ENCODE results near the genes PTPN14, CENPF and ZC3H11B.

DNA sequence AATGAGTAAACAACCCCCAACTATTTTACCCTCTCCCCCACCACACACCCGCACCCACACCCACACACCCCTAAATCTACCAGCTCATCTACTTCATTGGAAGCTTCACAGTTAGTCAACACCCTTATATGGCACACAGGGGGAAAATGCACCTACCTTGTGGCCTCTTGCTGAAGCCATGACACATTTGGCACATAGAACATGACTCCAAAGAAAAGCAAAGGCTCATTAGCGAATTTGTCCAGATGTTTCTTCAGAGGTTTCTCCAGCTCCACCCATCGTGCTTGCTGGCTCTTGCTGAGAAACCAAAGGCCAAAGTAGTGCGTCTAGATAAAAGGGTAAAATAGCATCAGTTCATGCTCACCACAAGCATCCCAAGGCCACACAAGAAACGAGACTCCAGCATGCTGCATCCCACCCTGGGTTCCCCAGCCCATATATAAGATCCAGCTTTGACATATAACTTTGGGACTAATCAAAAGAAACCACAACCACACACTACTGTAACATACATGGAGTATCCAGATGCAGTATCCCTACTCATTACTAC lies 99.7 kb downstream of the PTPN14 start:
- PRO-cap = no peak
- RAMPAGE, long total RNA, 2 experiments = no peak in any of the 2 experiments

DNA sequence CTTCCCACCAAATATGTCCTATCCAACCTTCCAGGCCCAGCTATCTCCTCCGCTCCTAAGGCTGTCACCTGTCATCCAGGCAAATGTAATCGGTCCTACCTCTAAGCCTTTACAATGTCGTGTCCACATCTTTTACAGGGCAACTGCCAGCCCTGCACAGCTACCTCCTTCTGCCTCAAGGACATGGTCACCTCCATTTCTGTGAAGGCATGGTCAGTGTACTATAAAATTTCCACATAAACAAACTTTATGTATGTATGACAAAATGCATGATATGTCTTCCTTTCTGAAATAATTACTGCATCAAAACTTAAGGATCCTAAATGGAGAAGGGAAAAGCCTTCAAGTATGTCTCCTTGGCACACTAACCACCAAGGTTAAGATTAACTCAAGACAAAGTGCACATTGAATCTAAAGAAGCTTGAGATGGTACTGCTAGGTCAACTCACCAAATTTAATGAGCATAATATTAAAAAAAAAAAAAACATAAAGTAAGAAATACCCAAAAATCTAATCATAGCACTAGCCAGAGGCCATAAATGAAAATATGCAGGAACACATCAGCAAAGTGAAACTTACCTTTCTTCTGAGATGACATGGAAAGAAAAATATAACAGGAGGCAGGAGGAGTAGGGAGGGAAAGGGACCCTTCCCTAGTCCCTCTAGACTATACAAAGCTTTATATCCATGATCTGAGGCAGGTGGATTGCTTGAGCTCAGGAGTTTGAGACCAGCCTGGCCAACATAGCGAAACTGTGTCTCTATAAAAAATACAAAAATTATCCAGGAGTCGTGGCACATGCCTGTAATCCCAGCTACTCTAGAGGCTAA lies 34.2 kb downstream of the PTPN14 start:
- PRO-cap = no peak
- RAMPAGE, long total RNA, 2 experiments = no peak in any of the 2 experiments

DNA sequence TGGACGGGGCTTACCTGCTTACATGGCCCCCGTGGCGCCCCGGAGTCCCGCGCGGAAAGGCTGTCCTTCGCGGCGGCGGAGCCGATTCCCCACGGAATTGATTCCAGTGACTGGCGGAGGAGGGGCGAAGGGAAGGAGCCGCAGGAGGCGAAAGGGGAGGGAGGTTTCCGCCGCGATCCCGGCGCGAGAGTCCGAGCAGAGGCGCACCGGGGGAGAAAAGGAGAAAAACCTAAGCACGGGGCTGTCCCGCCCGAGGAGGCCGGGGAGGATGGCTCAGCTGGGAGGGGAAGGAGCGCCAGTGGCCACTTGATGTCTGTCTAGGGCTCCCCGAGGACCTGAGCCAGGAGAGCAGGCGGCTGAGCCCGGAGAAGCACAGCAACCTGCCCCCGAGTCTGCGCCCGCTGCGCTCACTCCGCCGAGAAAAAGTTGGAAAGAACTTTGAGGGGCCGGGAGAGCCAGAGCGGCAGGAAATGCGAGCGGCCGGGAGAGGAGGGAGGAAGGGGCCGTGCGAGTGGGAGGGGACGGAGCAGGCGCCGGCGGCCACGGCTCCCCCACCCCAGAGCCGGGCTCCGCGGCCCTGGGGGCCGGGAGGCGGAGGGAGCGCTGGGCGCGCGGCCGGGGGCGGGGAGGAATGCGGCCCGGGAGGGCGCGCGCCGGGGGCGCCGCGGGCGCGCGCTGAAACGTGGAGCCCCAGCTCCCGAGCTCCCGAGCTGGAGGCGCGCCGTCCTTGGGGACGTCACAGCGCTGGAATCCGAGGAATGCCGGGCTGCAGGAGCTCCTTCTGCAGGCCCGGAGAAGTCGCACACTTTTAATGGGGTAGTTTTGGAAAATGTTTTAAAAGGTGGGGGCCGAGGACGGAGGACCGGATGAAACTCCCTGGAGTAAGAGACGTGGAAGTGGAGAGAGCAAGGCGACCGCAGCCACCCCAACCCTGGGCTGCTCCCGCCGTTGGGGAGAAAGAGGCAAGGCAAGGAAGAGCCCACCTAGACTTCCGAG lies at the start of gene PTPN14:
Gene PTPN14 (minus strand): TSS at position 434 of the 996 bp plus-strand sequence.
- PRO-cap = bidirectional peak, plus-strand start at position 162 of the sequence, minus-strand start at position 62 of the sequence; bidirectional peak, plus-strand start at position 771 of the sequence, minus-strand start at position 414 of the sequence
- RAMPAGE, long total RNA, 2 experiments = start-site peak on the minus strand in 2 of 2 experiments, centred at positions 96 to 376 of the sequence, 18 to 29 reads per replicate

- PRO-cap = no peak
- RAMPAGE, long total RNA, 2 experiments = no peak in any of the 2 experiments
Observed at GRCh38 chr1:214602740-214603872, at the start of gene CENPF. Gene CENPF (plus strand): TSS chr1:214603195.

- PRO-cap = no peak
- RAMPAGE, long total RNA, 2 experiments = no peak in any of the 2 experiments
Observed at GRCh38 chr1:214642373-214643436, 39.7 kb downstream of the CENPF start.

- PRO-cap = no peak
- RAMPAGE, long total RNA, 2 experiments = start-site peak on the plus strand in 1 of 2 experiments, at chr1:215597952-215598695 at its widest, 13 reads per replicate
Observed at GRCh38 chr1:215597968-215598483, 30.9 kb downstream of the KCTD3 start.

DNA sequence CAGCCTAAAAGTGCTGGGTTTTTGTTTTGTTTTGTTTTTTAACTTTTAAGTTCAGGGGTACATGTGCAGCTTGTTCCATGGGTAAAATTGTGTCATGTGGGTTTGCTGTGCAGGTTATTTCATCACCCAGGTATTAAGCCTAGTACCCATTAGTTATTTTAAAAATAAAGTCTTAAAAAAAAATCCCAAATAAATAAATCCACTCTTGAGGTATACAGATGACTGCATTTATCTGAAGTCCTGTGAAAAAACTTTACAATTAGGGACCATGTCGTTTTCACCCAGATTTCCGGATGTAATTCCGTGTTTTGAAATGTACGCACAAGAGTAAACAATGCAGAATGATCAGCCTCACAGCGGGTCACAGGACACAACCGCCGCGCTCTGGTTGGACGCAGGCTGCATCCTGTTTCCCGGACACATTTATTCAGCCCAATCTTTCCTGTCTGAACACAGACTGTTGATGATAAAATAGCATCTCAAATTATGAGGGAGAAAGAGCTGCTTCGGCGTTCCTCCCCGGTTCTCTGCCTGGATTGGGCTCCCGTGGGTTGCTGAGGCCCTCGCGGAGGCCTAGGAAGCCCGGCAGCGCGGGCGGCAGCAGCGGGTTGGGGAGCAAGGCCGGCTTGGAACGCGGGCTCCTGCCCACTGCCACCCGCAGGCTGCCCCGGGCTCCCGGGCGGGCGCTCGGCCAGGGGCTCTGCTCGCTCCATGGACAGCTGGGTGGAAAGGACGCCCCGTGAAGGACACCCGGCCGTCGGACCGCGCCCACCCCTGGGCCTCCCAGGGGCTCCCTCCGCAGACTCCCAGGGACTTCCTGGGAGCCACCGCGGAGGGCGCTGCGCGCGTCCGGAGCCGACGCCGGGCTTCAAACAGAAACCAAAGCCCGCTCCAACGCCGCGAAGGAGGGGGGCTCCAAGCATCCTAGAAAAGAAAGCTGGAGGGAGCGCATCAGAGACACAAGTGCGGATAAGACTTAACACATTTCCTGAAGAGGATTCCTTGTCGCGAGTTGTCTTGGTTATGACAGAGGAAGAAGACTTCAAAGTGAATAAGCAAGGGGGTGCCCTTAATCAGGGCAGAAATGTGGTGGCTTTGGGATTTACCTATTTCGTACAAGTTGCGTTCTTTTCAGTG lies 122.4 kb downstream of the ESRRG start:
- PRO-cap = bidirectional peak, plus-strand start at position 373 of the sequence, minus-strand start at position 289 of the sequence; bidirectional peak, plus-strand start at position 801 of the sequence, minus-strand start at position 796 of the sequence
- RAMPAGE, long total RNA, 2 experiments = no peak in any of the 2 experiments

DNA sequence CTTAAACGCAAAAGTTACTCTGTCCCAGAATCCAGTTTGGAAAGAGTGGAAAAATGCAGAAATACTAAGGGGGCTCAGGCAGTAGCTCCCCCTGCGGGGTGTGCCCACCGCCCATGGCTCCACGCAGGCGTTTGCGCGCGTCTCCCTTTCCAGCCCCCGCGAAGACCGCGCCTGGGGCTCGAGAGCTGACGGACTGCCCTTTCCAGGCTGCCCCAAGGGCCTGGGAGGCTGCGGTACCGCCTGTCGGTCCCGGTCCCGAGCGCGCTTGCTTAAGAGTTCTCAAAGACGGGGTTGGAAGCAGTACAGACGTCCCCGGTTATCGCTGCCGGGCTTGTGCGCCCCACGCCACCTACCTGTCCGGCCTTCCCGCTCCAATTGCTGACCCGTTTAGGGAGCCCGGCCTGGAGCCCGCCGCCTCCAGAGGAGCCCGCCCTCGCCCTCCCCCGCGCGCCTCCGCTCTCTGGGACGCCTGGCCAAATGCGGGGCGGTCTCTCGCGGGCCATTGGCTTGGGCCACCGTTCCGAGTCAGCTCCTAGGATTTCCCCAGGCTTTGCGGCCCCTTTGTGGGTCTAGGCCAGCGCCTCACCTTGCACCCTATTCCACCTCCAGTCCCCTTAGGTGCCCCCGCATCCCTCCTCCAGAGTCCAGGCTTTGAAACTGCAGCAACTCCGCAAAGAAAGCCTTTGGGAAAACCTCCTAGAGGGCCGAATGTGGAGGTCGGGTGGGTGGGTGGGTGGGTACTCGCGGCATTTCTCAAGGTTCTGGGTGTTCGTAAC lies 414.3 kb upstream of the ESRRG start:
- PRO-cap = bidirectional peak, plus-strand start at position 485 of the sequence, minus-strand start at position 377 of the sequence
- RAMPAGE, long total RNA, 2 experiments = start-site peak on the minus strand in 2 of 2 experiments, centred at positions 388 to 417 of the sequence, 60 to 74 reads per replicate

GRCh38 chr1:218164745-218165119 lies 120.4 kb upstream of the RRP15 start:
- PRO-cap = no peak
- RAMPAGE, long total RNA, 2 experiments = no peak in any of the 2 experiments

DNA sequence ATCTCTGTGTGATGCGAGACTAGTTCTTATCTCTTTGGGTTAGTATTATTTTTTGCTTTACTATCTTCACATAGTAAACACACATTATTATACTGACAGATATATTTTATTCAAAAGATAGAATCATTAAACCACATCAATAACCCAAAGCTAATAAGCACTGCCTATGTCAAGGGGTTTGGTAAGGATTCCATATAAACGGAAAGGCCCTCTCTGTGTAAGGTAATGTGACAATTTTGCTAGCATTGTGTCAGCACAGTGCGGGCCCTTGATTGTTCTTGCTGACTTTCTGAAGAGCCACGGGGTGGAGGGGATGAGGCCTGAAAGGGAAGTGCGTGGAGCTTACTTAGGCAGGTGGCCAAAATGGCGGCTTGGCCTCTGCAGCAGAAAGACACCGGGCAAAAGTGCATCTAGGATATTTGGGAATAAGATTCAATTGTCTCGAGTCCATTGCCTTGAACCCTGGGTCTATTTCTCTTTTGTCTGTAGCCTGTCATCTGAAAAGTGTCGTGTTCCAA lies 114.2 kb downstream of the TGFB2 start:
- PRO-cap = no peak
- RAMPAGE, long total RNA, 2 experiments = no peak in any of the 2 experiments

DNA sequence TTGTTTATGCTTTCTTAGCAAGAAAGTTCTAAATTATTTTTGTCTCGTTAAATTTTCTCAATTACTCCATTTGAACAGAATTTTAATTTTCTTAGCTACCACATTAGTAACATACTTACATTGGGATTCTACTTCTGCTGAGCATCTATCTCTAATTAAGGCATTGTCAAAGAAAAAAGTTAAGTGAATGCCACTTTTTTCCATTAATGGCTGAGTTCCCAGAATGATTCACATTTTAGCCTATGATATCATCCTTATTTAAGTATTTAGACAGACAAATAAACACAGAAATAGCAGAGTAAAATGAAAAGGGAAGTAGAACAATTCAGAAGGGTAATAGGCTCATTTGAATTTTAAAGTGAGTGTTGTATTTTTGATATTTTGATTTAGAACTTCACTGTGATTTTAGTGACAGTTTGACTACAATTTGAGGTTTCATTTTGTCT lies 15.3 kb downstream of the LYPLAL1 start:
- PRO-cap = no peak
- RAMPAGE, long total RNA, 2 experiments = no peak in any of the 2 experiments

- PRO-cap = no peak
- RAMPAGE, long total RNA, 2 experiments = no peak in any of the 2 experiments
Observed at GRCh38 chr1:219612975-219613247, at the start of gene ZC3H11B. Gene ZC3H11B (minus strand): TSS chr1:219613105.

DNA sequence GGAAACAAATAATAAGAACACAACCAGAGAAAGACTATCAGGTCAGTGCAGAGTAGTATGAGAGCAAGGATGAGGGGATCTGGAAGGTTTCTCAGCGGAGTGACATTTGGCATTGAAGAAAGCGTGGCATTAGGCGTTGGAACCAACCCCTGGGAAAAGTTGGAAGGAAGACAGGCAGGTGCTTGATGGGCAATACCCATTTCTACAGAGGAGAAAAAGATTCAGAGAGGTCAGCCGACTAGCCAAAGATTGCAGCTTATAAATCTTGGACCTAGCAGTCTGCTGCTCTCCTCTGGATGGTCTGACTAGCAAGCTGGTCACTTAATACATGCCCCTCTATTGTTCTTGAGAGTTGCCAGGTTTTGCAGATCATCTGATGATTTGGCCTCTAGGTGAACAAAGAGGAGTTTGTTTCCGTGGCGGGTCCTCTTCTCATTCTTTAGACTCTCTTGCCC lies 116.0 kb downstream of the SLC30A10 start:
- PRO-cap = no peak
- RAMPAGE, long total RNA, 2 experiments = no peak in any of the 2 experiments

DNA sequence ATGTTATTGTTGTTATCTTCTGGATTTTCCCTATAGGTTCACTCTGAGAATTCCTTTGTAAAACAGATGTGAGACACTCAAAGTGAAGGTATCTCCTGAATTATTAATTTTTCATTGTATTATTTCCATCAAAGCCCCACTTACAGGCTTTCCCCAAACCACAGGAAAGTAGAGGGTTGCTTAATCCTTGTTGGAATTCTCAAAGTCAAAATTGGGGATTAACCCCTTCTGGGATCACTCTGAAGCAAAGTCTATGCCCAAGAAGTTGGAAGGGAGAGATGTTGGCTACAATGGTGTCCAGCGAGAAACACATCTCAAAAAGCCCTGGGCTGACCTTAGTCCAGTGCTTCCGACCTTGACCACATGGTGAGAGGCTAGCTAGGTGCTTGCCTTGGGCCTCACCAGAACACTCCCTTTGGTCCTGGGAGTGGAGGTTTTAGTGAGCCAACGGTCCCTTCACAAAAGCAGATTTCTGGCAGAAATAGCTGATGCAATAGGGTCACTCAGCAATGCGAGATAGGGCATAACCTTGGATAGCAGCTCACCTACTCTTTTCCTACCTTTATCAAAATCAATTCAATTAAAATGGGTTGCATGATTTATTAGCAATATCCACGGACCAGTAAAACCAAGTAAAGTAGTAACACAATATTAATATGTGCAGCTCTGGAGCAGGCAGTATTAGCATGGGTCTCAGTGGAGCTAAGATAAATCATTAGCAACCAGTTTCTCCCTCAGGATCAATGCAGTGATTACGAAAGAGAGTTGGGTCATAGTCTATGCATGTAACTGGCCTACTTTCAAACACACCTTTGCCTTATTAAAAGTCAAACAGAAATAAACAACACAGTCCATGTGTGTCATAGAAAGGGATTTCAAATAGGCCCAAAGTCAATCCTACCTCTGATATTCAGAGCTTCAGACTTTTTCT lies 2.0 kb downstream of the SLC30A10 start:
- PRO-cap = no peak
- RAMPAGE, long total RNA, 2 experiments = no peak in any of the 2 experiments

DNA sequence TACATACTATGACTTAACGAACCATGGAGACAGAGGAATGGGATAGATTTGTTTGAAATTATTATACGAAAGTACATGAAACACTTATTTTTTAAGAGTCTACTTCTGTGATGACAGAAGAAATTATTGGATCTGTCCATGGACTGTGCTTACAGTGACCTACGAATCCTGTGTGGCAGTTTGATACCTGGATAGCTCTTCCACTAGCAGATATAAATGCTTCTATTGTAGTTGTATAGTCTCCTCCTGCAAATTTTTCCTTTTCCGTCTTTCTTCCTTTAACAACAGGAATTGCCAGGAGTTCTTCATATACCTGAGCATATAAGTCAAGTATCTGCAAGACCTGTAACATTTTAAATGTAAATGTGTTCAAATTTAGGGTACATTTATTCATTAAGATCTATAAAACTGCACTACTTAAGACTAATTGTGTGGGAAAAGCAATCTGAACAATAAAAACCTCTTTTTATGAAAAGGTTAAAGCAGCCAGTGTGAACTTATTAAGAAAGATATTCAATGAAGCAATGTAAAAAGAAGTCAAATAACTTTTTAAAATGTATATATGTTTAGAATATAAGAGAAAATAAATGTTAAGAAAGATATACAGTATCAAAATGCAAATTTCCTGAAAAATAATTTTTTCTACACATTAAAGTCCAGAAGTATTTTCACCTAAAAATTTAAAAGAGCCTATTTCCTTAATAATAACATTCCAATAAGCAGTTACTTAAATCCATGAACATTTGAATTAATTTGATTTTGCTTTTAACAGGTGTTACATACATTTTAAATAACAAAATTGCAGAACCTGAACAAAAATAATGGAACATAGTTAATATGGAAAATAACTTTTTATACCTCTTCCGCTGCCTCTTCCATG lies 51.8 kb upstream of the SLC30A10 start:
- PRO-cap = no peak
- RAMPAGE, long total RNA, 2 experiments = no peak in any of the 2 experiments

- PRO-cap = no peak
- RAMPAGE, long total RNA, 2 experiments = no peak in any of the 2 experiments
Observed at GRCh38 chr1:219996880-219997485, 49.3 kb downstream of the EPRS1 start.

GRCh38 chr1:220118796-220119464 lies 25.0 kb downstream of the IARS2 start:
- PRO-cap = no peak
- RAMPAGE, long total RNA, 2 experiments = no peak in any of the 2 experiments

DNA sequence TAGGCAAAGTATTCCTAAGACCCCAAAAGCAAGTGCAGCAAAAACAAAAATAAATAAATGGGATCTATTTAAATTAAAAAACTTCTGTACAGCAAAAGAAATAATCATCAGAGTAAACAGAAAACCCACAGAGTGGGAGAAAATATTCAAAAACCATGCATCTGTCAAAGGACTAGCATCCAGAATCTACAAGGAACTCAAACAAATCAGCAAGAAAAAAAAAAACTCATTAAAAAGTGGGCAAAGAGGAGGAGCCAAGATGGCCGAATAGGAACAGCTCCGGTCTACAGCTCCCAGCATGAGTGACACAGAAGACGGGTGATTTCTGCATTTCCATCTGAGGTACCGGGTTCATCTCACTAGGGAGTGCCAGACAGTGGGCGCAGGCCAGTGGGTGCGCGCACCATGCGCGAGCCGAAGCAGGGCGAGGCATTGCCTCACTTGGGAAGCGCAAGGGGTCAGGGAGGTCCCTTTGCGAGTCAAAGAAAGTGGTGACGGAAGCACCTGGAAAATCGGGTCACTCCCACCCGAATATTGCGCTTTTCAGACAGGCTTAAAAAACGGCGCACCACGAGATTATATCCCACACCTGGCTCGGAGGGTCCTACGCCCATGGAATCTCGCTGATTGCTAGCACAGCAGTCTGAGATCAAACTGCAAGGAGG lies 27.2 kb downstream of the RAB3GAP2 start:
- PRO-cap = no peak
- RAMPAGE, long total RNA, 2 experiments = no peak in any of the 2 experiments

- PRO-cap = no peak
- RAMPAGE, long total RNA, 2 experiments = no peak in any of the 2 experiments
Observed at GRCh38 chr1:220750938-220751521, 2.9 kb downstream of the MTARC2 start.

DNA sequence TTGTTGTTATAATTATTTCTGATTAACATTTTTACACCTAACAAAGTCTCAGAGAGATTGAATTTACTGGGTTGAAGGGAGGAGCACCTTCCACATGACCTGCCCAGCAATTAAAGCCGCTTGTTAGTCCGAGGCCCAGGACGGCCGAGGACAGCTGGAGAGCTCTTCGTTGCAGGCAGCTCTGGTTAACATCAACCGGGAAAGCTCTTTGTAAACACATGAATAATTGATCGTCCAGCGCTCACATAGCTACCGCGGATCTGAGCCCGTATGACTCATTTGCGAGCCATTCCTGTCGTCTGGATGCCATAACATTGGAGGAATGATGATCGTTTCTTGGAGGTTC lies 32.0 kb downstream of the MTARC1 start:
- PRO-cap = no peak
- RAMPAGE, long total RNA, 2 experiments = no peak in any of the 2 experiments

Data from body of pancreas (tissue), 2 donors.